Gastroesophageal sphincter (tissue), 4 donors: ENCODE measurements around the gene CDCA3.

GRCh38 chr12:6320299-6320689 lies 9.8 kb downstream of the PLEKHG6 start:
- PRO-cap: no peak
- RAMPAGE, long total RNA, 4 experiments: no peak in any of the 4 experiments

DNA sequence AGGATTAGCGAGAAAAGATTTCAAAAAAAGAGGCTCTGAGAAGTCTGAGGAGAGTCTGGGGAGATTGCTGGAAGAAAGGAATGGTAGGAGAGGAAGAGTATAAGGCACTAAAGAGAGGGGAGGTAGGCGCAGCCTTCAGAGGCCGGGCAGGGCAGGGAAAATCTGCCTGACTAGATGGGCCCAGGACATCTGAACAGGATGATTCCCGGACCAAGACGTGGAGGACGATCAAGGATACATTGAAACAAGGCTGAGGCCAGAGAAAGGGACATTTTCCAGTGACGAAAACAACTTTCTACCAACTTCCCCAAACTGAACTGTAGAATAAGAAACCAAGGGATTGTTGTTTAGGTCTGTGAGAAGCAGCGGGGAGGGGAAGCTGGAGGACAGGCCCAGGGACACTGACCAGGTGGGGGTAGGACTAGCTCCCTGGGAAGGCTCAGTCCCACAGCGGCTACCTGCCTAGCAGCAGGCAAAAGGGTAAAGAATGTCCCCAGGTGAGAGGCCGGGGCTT lies 1.2 kb downstream of the TNFRSF1A start:
- PRO-cap: bidirectional peak, plus-strand start at position 358 of the sequence, minus-strand start at position 197 of the sequence
- RAMPAGE, long total RNA, 4 experiments: no peak in any of the 4 experiments

DNA sequence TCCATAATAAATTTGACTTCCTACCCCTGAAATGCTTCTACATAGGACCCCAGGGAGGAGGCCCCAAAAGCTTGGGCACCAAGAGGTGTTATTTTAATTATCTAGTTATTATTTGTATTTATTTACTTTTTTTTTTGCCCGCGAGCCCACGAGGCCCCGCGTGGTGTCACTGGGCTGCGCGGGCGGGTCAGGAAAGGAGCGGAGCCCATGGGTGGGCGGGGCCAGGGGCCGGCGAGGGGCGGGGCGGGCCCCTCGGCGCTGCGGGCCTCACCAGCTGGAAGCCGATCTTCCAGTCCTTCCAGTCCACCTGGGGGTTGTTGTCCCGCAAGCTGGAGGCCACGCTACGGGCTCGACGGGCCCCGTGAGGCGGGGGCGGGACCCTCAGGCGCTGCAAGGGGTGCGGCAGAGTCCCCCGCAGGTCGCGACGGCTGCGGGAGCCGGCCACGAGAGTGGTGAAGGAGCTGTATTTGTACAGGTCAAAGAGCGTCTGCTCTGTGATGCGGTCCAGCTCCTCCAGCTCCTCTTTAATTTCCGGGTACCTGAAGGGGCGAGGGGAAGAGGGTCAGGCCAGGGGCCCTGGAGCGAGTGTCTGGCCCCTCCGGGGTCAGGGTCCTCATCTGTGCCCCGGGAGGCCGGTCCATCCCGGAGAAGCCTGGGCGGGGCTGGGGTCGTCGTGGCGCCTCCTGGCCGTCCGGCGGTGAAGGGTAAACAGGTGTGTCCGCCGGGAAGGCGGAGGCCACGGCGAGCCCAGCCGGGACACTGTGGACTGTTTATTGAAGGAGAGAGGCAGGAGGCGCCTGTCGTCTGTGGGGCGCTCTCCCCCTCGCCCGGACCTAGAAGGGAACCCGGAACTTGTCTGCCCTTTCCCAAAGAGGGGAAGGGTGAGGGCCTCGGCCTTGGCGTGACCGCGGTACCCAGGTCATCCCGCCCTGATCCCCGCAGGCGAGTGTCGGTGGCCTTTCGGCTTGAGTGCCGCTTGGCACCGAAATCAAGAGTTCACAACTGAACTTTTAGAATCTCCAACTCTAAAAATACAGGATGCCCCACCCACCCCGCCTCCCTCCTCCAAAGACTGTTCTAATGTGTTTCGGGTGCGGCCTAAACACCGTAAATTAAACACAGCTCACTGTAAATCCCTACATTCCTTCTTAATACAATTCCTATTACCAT lies 11.8 kb downstream of the SCNN1A start:
- PRO-cap: unidirectional peak, plus-strand start at position 244 of the sequence; unidirectional peak, plus-strand start at position 301 of the sequence; bidirectional peak, plus-strand start at position 770 of the sequence, minus-strand start at position 775 of the sequence; unidirectional peak, minus-strand start at position 835 of the sequence; unidirectional peak, minus-strand start at position 990 of the sequence
- RAMPAGE, long total RNA, 4 experiments: no peak in any of the 4 experiments

GRCh38 chr12:6376006-6376946 lies 913 bp upstream of the SCNN1A start:
- PRO-cap: bidirectional peak, plus-strand start at chr12:6376413, minus-strand start at chr12:6376238; unidirectional peak, plus-strand start at chr12:6376413; bidirectional peak, plus-strand start at chr12:6376840, minus-strand start at chr12:6376763
- RAMPAGE, long total RNA, 4 experiments: no peak in any of the 4 experiments

- PRO-cap: no peak
- RAMPAGE, long total RNA, 4 experiments: no peak in any of the 4 experiments
Observed at GRCh38 chr12:6443273-6443824, 1.4 kb upstream of the CD27 start.

GRCh38 chr12:6457197-6457828 lies 5.5 kb downstream of the TAPBPL start:
- PRO-cap: no peak
- RAMPAGE, long total RNA, 4 experiments: no peak in any of the 4 experiments

- PRO-cap: no peak
- RAMPAGE, long total RNA, 4 experiments: no peak in any of the 4 experiments
Observed at GRCh38 chr12:6460668-6461403, 9.0 kb downstream of the TAPBPL start.

DNA sequence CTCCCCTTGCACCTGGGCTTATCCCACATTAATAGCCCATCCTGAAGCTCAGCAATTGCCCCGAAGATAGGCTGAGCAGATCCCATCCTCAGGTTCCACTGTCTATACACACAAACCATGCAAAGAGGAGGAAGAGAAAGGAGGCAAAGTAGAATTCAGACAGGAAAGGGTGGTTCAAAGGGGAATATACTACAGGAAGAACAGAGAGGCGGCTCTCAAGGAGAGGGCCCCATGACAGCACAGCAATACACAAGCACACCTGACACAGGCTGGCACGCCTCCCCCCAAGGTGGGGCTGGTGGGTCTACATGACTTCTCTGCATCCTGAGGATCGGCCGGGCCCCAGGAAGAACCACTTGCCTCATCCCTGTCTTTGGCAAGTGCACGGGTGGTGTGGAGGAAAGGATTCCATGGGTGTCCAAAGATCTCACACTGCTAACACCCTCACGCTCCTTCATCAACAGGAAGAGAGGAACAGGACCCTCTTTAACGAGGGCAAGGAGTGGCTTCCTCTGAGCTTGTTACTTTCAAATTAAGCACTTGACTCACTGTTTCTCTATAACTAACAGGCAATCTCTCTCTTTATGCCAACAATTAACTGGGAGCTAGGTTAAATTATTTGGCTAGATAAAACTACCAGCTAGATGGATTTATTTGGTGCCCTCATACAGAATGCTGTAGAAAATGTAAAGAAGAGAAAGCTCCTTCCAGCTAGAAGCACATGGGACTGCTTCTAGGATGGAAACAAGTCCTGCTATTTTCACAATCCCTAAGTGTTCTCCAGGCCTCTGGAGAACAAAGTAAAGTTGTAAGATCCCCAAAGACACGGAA lies 7.2 kb downstream of the VAMP1 start:
- PRO-cap: no peak
- RAMPAGE, long total RNA, 4 experiments: no peak in any of the 4 experiments

- PRO-cap: bidirectional peak, plus-strand start at chr12:6533620, minus-strand start at chr12:6533591
- RAMPAGE, long total RNA, 4 experiments: no peak in any of the 4 experiments
Observed at GRCh38 chr12:6533194-6533663, 1.1 kb upstream of the GAPDH start.

GRCh38 chr12:6541647-6542046 lies 7.3 kb downstream of the GAPDH start:
- PRO-cap: no peak
- RAMPAGE, long total RNA, 4 experiments: no peak in any of the 4 experiments

DNA sequence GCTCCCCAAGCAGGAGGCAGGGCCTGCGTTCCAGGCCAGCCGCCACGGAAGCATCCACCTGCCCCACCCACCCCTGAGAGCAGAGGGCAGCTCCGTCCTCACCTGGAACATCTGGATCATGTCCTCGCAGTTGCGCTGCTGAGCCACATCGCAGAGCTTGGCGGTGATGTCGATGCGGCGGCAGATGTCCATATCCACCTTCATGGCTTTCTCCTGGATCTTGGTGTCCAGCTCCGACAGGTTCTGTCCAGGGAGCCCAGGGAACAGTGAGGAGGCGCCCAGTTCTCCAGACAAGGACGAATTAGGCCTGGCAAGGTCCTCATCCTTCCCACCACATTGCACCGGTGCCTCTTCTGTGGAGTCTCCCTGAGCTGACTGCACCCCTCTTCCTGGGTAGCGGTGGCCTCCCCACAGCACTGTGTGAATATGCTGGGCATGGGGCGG lies 6.2 kb downstream of the IFFO1 start:
- PRO-cap: no peak
- RAMPAGE, long total RNA, 4 experiments: no peak in any of the 4 experiments

GRCh38 chr12:6582457-6583618 lies 14.7 kb upstream of the NOP2 start:
- PRO-cap: no peak
- RAMPAGE, long total RNA, 4 experiments: no peak in any of the 4 experiments

GRCh38 chr12:6605617-6606097 lies 1.5 kb downstream of the CHD4 start:
- PRO-cap: bidirectional peak, plus-strand start at chr12:6605689, minus-strand start at chr12:6605530
- RAMPAGE, long total RNA, 4 experiments: no peak in any of the 4 experiments

DNA sequence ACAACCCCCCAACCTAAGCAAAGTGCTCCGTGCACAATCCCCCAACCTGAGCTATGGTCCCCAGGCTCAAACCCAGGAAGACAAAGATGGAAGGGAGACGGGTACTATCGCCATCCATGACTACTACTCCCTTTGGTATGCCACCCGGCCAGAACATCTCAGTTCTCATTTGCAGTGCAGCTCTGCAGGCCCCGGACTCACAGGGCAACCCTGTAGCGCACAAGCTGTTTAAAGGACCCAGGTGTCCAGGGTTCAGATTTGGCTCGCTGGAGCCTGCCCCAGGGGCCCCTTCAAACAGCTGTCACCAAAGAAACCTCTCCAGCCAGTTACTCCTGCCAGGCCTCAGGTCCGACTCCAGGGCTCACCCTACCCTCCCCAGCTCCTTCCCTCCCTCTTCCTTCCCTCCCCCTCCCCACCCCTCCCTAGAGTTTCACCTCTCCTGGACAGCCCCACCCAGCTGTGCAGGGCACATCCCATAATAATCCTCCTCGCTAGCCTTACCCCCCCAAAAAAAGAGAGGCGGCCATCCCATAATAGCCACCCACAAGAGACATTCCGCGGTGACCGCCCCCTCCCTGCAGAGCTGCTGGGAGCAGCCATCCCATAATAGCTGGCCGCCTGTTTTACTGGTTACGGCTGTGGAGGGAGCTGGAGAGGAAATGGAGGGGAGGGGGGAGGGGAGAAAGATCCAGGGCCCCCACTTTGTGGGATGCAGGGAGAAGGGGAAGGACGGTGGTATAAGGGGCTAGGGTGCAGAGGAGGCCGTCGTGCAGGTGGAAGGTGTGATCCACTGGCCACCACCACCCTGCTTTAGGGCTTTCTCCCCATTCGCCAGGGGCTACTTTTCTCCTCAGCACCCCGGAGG lies 5.6 kb upstream of the CHD4 start:
- PRO-cap: bidirectional peak, plus-strand start at position 626 of the sequence, minus-strand start at position 385 of the sequence
- RAMPAGE, long total RNA, 4 experiments: no peak in any of the 4 experiments

DNA sequence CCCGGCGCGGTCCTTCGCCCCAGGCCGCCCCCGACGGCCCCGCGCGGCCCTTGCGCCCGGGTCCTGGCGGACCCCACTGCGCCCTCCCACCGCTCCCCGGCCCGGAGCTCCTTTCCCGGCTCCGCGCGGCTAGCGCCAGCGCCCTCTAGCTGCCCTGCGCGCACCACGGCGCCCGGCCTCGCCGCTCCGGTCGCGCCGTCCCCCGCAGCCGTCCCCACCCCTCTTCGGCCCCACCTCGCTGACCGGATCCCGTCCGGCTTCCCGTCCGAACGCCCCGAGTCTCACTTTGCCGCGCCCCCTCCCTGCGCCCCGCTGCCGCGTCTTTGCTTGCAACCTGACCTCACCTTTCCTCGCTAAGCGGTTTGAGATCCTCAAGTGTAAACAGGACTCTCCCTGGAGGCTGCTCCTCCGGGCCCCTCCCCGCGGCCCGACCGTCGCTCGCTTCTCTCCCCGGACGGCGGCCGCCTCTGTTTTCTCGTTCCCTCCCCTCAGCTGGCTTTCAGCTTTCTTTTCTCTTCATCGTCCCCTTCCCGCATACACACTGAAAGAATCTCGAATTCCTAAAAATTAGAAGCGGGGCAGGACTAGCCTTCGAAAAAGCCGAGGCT lies 738 bp downstream of the PTMS start:
- PRO-cap: bidirectional peak, plus-strand start at position 277 of the sequence, minus-strand start at position 147 of the sequence
- RAMPAGE, long total RNA, 4 experiments: no peak in any of the 4 experiments

GRCh38 chr12:6773450-6774527 lies 1.5 kb downstream of the LAG3 start:
- PRO-cap: no peak
- RAMPAGE, long total RNA, 4 experiments: no peak in any of the 4 experiments

DNA sequence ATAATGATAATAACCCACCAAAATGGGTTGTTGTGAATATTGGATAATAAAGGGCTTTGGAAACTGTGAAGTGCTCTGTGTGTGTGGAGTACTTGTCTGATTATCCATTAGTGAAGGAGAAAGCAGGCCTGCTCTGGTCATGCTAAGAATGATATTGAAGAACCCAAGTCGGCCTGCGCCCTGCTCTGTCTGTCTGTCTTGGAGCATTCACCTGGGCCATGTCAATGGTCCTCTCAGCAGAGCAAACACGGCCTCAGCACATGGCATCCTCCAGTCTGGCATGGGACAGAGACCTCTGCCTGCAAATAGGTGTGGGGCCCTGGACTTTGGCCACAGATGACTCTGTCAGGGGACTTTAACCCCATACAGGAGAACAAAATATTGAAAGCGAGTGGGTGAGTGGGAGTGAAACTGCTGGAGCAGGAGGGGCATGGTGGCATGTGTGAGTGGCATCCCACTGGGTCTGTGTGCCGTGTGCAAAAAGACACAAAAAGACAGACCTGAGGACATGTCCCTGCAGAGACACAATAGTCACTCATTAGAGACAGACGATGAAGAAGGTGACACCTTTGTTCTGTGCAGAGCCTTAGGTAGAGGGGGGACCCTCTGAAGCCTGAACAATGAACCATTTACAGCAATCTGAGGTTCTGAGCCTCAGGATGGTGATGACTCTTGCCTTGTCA lies 7.3 kb downstream of the LAG3 start:
- PRO-cap: no peak
- RAMPAGE, long total RNA, 4 experiments: no peak in any of the 4 experiments

DNA sequence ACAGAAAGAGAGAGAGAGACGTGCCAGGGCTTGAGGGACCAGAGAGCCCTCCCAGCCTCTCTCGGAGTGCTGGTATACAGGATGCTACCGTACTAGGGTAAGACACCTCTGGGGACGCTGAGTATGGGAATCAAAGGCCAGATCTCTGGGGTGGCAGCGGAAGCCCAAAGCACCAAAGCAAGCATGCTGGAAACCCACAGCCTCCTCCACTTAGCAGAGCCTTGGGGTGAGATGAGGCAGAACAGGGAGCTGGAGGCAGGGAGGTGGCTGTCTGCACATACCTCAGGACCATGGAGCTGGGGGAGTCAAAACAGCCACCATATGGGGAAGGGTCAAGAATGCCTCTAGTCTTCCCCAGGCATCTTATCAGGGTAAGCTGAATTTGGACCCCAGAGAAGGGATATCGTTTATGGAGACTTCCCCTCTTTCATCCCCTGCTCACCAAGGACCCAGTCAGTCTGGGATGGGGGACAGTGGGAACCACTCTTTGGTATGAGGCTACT lies 3.7 kb downstream of the CD4 start:
- PRO-cap: no peak
- RAMPAGE, long total RNA, 4 experiments: no peak in any of the 4 experiments

GRCh38 chr12:6851191-6851808 lies at the start of gene CDCA3:
CDCA3 (minus strand) TSS chr12:6851286.
- PRO-cap: unidirectional peak, plus-strand start at chr12:6851486
- RAMPAGE, long total RNA, 4 experiments: no peak in any of the 4 experiments

DNA sequence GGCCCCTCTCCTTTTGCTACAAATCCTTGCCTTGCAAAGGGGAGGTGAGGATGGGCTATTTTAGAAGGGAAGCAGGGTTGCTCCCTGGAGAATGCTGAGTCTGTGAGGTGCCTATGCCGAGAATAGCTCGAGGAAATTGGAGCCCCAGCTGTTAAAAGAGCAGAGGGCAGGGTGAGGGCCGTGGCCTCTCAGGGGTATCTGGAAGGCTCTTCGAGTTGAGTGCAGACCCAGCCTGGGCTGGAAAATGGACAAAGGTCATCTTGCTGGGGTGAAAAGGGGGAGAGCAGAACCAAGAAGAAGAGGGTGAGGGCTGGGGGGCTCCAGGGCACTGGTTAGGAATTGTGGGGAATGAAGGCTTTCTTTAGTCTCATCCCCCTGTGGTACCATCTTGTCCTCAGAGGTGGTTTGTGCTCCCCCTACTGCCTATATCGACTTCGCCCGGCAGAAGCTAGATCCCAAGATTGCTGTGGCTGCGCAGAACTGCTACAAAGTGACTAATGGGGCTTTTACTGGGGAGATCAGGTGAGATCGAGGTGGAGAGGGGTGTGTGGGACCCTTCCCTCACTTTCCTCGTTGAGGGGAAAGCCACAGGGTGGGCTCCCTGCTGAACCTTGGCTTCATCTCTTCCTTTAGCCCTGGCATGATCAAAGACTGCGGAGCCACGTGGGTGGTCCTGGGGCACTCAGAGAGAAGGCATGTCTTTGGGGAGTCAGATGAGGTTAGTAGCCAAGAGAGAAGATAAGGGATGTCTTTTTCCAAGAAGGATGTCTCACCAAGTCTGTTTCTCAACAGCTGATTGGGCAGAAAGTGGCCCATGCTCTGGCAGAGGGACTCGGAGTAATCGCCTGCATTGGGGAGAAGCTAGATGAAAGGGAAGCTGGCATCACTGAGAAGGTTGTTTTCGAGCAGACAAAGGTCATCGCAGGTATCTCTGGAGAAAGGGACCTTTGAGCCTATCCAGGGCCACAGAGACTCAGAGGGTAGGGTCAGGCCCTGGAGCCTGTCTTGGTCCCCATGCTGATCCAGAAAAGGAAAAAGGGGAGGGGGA lies 1.5 kb downstream of the TPI1 start:
- PRO-cap: no peak
- RAMPAGE, long total RNA, 4 experiments: no peak in any of the 4 experiments